Breast (tissue), 4 donors: ENCODE data around the genes CHST2, SLC9A9, PLSCR2, AGTR1 and HLTF.

DNA sequence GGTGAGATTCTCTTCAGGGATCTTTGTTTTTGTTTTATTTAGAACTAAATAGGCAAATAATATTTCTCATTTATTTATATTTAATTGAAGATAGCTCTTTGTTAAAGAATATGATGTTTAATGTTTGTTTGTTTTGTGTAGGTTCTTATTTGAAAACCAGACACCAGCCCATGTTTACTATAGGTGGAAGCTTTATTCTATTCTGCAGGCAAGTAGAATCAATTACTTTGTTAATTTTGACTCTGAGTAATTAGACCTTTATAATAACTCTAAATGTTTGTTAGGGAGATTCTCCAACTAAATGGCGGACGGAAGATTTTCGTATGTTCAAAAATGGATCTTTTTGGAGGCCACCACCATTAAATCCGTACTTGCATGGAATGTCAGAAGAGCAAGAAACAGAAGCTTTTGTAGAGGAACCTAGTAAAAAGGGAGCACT is 26.8 kb downstream of the U2SURP start:
- PRO-cap, 3 experiments: no peak in any of the 3 experiments
- RRBS: no CpG with 5 or more reads among the region's 4 CpGs

DNA sequence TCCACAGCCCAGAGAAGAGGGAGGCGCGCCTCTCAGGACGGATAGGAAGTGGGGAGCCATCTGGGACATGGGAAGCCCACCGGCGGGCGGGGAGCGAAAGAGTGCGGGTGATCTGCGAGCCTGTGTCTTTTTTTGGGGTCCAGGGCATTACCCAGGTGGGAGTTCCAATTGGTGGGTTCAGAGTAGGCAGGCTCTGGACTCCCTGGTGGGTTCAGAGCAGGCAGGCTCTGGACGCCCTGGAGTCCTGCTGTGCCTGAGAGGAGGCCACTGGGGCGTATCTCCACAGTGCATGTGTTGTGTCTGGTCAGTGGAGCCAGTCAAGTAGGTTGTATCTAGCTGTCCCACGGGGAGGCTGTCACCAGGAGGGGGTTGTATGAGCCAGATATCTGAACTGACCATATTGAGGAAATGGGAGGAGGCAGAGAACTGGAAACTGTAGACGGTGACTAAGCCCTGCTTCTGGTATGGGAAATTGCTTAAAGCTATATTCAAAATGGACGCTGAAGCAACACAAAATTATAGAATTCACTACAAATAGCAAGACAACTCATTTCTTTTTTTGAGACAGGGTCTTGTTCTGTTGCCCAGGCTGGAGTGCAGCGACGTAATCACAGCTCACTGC is 34.6 kb upstream of the CHST2 start:
- PRO-cap, 3 experiments: no peak in any of the 3 experiments
- RRBS: no CpG with 5 or more reads among the region's 16 CpGs

- PRO-cap, 3 experiments: peak in 3 of 3 experiments; most common plus-strand start chr3:143119773 (in 2); most common minus-strand start chr3:143119603 (in 2)
- RRBS: 1% methylated on average over 77 of the region's 119 CpGs
Measured at GRCh38 chr3:143119511-143120397, at the start of gene CHST2. TSS of gene CHST2 (plus strand) at chr3:143119771.

GRCh38 chr3:143151332-143151705 is 31.7 kb downstream of the CHST2 start:
- PRO-cap, 3 experiments: no peak in any of the 3 experiments
- RRBS: no CpG with 5 or more reads among the region's 7 CpGs

GRCh38 chr3:143326314-143327079 is 206.9 kb downstream of the CHST2 start:
- PRO-cap, 3 experiments: no peak in any of the 3 experiments
- RRBS: no CpG with 5 or more reads among the region's 4 CpGs

- PRO-cap, 3 experiments: no peak in any of the 3 experiments
- RRBS: no CpG with 5 or more reads among the region's 13 CpGs
Measured at GRCh38 chr3:143517997-143518510, 330.2 kb downstream of the SLC9A9 start.

GRCh38 chr3:143805957-143806361 is 42.3 kb downstream of the SLC9A9 start:
- PRO-cap, 3 experiments: peak in 1 of 3 experiments; most common minus-strand start chr3:143806114 (in 1)
- RRBS: no CpG with 5 or more reads among the region's 3 CpGs

DNA sequence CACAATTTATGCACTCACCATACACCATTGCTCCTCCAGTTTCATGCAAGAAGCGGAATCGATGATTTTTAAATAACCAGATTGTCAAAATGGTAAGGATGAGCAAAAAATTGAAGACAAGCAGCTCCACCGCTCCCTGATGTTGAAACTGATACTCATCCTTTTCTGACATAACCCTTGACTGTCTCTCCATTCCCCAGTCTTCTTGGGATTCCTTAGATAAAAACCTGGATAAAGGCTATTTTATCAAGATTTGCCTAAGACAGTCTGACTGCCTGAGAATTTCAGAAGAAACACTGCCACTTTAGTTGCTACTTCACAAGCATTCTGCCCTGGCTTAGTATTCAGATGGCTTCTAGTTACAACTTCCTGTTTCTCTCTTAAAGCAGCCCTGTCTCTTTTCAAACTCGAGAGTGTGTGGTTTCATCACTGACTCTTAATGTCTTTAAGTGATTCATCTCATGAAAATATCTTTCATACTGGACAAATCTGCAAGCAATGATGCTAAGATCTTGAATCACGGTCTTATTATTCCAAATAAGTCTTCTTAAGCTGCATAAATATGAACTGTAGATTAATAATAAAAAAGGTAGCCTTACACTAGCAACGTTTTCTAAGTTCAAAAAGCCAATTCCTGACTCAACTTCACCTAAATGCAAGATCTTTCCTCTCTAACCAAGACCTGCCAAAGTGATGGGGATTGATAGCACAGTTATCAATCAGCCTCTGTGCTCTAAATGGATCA is at the start of gene SLC9A9:
Gene SLC9A9 (minus strand): TSS at position 339 of the 745 bp plus-strand sequence.
- PRO-cap, 3 experiments: no peak in any of the 3 experiments
- RRBS: no CpG with 5 or more reads among the region's 6 CpGs

GRCh38 chr3:146143725-146144503 is 17.1 kb downstream of the PLOD2 start:
- PRO-cap, 3 experiments: no peak in any of the 3 experiments
- RRBS: no CpG with 5 or more reads among the region's 6 CpGs

DNA sequence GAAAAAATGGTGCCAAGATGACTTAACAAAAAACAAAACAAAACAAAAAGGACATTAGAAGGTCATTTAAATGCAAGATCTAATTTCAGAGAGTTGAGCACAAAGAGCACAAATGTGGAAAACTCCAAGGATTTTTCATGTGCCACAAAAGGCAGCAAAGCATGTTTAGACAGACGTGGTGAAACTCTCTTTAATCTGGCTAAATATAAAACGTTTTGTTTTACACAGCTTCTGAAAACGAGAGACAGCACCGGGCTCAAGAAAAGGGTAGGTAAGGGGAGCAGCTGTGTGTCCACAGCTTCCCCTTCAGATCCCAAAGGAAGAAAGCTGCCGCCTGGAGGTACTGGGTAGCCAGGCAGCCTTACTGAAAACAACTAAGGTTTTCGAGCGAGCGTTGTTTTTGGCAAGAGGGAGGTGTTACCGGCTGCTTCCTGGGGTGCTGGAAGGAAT is 953 bp downstream of the PLOD2 start:
- PRO-cap, 3 experiments: peak in 2 of 3 experiments; most common minus-strand start position 315 of the sequence (in 1)
- RRBS: no CpG with 5 or more reads among the region's 9 CpGs

DNA sequence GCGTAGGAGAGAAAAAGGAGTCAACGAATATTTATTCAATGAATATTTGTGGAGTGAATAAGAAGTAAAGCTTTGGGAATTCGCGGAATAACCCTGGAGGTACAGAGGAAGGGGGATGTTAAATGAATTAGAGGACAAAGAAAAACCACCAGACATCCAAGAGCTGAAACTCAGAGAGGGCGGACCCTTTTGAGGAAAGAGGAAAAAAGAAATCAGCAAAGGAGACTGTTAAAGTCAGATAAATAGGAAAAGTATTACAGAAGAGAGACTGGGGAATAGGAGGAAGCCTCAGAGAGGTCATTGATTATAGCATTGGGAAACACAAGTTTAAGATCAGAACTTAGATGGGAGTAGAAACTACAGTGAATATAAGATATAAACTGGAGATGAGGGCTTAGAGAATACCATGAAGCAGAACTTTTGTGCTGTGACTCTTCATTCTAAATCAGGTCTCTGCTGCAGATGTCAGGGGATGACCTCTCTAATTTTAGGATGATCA is 4.6 kb upstream of the PLOD2 start:
- PRO-cap, 3 experiments: no peak in any of the 3 experiments
- RRBS: no CpG with 5 or more reads among the region's 5 CpGs

DNA sequence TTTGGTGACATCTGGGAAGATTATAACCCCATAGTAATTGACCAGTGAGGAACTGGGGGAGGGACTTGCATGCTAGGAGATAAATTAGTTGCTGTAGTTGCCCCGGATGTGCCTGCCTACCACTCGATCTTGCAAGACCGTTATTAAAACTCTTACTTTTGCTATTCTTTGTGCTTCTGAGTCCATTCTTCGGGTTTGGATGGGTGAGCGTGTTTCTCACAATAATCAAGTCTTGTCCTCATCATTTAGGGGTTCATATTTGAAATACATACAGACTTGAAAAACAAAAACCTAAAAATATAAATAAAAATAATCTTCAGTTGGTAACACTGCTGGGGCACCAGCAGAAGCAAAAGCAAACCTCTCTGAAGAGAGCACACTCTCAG is 88.7 kb upstream of the PLSCR4 start:
- PRO-cap, 3 experiments: no peak in any of the 3 experiments
- RRBS: no CpG with 5 or more reads among the region's 5 CpGs

- PRO-cap, 3 experiments: peak in 3 of 3 experiments; most common plus-strand start chr3:146469438 (in 1); most common minus-strand start chr3:146469938 (in 3)
- RRBS: 3% methylated on average over 8 of the region's 65 CpGs
Measured at GRCh38 chr3:146469009-146470314, at the start of gene PLSCR2. TSS of gene PLSCR2 (minus strand) at chr3:146469561.

DNA sequence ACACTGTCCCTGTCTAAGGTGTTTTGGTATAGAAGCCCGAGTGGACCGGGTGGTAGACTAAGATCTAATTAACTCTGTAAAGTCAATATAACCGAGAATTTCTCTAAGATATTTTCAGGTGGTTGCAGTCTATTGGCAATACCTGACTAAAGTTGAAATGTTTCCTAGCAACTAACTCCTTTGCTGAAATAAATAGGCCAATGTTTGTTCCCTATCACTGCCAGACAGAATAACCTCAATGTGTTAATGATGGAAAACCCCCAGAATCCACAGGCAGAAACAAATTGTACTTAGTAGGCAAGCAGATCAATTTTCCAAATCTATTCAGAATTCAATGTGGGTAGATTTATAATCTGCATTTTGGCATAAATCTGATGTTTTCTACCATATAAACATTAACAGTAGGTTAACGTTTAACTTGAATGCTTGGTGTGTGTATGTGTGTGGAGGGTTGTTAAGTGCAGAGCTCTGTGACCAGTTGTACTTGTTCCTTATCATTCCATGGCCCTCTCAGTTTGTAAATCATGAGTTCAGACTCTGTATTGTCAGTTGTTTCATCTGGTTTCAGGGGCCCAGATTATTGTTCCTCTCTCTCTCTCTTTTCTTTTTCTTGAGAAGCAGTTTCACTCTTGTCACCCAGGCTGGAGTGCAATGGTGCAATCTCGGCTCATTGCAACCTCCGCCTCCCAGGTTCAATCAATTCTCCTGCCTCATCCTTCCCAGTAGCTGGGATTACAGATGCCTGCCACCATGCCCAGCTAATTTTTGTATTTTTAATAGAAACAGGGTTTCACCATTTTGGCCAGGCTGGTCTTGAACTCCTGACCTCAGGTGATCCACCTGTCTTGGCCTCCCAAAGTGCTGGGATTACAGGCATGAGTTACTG is 32.9 kb downstream of the PLSCR1 start:
- PRO-cap, 3 experiments: no peak in any of the 3 experiments
- RRBS: no CpG with 5 or more reads among the region's 6 CpGs

DNA sequence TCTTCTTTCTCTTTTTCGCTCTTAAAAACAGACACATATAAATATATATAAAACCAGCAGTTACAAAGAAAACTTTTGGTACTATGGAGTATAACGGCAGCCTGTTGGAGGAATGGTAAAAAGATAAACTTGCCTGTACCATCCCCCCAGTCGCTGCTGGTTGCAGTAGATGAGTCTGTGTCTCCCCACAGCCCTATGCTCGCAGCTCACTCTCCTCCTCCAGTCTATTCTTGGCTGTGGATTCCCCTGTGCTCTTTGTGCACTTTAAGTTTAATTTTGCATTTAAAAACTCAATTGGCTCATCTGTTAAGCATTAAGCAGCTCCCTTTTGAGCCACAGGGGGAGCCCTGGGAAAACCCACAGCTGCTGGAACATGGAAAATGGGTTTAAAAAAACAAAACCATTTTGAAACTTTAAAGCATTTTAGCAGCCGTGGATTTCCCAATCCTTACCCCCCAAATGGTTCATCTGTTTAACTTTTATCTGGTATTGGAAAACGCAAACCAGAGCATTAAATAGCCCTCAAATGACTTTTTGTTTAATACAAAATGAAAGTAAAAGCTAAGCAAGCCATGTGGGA is 536.8 kb downstream of the ZIC1 start:
- PRO-cap, 3 experiments: no peak in any of the 3 experiments
- RRBS: no CpG with 5 or more reads among the region's 6 CpGs

- PRO-cap, 3 experiments: peak in 2 of 3 experiments; most common plus-strand start chr3:148697888 (in 1); most common minus-strand start chr3:148697757 (in 2)
- RRBS: 3% methylated on average over 27 of the region's 66 CpGs
Measured at GRCh38 chr3:148697329-148698334, at the start of gene AGTR1. TSS of gene AGTR1 (plus strand) at chr3:148697903.

- PRO-cap, 3 experiments: no peak in any of the 3 experiments
- RRBS: no CpG with 5 or more reads among the region's 2 CpGs
Measured at GRCh38 chr3:148717936-148718286, 20.2 kb downstream of the AGTR1 start.

GRCh38 chr3:148951551-148951883 is 39.8 kb upstream of the GYG1 start:
- PRO-cap, 3 experiments: no peak in any of the 3 experiments
- RRBS: no CpG with 5 or more reads among the region's 1 CpG

DNA sequence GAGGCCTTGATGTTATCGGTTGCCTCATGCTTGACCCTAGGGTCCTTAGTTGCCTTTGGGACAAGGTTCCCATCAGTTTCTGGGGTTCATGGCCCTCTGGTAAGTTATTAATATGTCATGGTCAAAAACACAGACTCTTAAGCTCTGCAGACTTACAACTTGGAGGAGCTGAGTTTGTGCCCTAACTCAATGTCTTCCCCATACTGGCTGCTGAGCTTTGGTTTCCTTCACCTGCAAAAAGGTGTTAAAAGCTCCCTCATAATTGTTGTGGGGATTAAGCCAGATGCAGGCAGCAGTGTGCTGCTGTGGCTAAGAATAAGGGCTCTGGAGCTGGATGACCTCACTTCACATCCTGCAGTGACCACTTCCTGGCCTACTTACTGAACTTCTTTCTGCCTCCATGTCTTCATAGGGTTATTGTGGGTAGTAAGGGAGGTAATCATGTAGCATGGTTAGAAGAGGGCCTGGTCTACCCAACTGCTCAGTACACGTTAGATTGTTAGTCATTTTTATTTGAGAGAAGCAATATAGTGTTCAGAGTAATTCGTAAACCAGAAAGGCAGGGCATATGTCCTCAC is 18.3 kb downstream of the GYG1 start:
- PRO-cap, 3 experiments: no peak in any of the 3 experiments
- RRBS: no CpG with 5 or more reads among the region's 3 CpGs

DNA sequence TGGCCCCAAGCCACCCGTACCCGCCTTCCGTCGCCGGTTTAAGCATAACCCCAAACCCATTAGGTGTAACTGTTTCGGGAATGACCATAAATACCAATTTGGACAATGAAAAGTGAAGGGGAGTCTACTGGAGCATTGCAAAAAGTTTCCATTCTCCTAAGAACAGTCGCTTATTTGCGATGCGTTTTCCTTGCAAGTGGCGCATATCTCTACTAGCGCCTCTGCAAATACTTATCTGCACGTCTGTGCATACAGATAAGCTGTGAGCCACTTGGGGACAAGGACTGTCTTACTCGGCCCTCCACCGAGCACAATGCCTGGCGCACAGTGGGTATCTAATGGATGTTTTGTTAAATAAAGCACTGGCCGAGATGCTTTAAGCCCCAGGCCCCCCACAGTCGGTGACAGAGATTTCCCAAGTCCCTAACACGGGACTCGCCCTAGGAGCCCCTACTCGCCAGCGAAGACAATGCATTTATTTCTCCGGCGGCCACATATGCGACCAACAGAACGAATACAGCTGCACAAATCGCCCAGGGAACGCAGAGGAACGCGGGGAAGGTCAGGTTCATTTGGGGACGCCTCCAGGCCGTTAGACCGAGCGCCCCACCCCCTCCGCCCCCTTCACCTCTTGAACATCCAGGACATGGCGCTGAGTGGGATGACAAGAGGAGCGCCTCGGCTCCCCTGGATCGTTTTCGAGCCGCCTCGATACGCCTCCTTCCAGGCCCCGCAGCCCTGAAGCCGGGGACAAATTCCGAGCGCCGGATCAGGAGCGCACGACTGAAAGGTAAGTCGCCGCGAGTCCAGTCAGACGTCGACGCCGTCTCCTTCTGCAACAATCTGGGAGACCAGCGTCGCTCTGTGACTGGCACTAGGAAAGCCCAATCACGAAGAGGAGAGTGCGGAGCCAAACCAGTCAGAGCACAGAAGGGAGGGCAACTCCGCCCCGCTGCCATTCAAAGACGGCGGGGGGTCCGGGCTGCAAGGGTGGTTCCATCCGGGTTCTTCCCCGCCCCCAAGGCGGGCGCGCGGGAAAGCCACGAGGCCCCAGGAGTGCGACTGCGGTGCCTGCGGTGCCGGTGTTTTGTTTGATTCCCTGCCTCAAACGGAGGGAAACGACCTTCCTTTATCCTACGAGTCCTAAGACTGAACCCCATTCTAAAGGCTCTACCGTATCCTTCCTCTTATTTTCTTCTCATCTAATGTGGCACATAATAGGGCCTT is at the start of gene HLTF:
Gene HLTF (minus strand): TSS at position 845 of the 1,227 bp plus-strand sequence.
- PRO-cap, 3 experiments: peak in 3 of 3 experiments; most common plus-strand start position 1,021 of the sequence (in 2); most common minus-strand start position 835 of the sequence (in 2)
- RRBS: 1% methylated on average over 10 of the region's 80 CpGs